Omental fat pad (tissue), 4 donors: ENCODE measurements around a stretch of chr11.

DNA sequence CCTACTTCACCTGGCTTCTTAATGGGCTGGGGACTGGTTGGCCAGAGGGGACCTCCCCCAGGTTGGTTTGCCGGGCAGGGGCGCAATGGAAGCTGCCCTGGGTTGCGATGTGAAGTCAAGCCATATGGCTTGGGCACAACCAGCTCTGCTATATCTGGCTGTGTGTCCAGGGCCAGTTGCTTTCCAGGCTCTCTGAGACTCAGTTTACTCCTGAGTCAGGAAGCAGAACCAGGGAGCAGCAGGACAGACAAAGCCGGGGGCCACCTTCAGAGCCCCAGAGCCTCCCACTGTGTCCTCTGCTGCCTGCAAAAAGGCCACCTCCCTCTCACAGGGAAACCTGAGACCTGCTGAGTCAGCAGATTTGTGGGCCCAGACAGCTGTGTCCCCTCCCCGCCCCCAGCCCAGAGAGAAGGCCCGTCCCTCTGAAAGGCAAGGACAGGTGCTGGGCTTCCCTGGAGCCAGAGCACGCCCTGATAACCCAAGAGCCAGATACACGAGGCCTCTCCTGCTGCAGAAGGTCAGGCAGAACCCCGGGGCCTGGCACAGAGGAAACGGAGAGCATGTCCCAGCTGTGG, 29.2 kb upstream of the DAGLA start:
- PRO-cap = no peak
- RAMPAGE, long total RNA, 4 experiments = no peak in any of the 4 experiments

DNA sequence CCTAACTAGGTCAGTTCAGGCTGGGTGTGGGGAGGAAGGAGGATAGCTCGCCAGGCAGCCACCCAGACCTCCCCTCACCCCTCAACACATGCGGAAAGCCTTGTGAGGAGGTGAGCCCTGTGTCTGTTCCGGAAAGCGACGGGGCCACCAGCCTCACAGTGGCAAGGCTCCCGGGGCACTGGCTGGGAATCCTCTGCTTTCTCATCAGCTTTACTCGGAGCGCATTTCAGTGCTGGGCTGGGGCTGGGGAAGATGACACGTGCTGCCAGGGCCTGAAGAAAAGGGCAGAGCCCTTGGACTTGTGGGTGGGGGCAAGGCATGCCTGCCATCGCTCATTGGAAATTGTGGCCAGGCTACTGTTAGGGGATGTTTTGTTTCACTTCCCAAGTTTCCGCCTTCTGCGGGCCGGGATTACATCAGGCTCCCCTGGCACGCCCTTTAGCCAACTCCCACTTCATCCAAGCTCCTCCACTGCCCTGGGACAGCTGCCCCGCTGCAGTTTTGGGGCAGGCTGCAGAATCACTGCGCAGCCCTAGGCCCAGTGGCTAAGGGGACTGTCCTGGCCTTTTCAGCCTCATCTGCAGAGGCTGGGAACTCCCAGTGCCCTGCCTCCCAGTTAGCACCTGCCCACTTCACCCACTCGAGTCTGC, 8.6 kb downstream of the DAGLA start:
- PRO-cap = no peak
- RAMPAGE, long total RNA, 4 experiments = no peak in any of the 4 experiments

GRCh38 chr11:61706442-61706947, 26.3 kb downstream of the DAGLA start:
- PRO-cap = no peak
- RAMPAGE, long total RNA, 4 experiments = no peak in any of the 4 experiments

GRCh38 chr11:61764299-61764938, 12.0 kb downstream of the MYRF start:
- PRO-cap = no peak
- RAMPAGE, long total RNA, 4 experiments = no peak in any of the 4 experiments

GRCh38 chr11:61887961-61888362, 3.4 kb downstream of the FADS3 start:
- PRO-cap = no peak
- RAMPAGE, long total RNA, 4 experiments = no peak in any of the 4 experiments

GRCh38 chr11:61898052-61898503, 6.7 kb upstream of the FADS3 start:
- PRO-cap = no peak
- RAMPAGE, long total RNA, 4 experiments = no peak in any of the 4 experiments

DNA sequence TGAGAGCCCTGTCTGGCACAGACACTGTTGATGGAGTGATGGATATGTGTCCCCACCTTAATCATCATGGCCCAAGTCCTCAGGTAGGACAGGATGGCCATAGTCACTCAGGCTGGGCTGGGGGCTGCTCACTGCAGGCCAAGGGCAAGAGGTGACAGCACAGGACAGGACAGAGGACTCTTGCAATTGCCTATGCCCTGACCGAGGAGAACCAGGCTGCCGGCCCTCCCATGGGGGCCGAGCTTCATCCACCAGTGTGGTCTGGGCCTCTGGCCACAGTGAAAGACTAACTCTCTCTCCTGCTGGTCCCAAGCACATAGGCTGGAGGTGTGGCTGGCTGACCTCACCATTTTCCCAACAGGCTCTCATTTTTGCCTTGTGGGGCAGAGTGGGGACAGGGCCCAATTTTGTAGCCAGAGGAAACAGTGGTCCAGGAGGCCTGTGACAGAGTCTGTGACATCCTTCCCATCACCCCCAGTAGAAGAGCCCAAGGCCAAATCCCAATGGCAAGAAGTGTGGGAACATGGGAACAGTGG, 6.6 kb downstream of the RAB3IL1 start:
- PRO-cap = no peak
- RAMPAGE, long total RNA, 4 experiments = no peak in any of the 4 experiments

DNA sequence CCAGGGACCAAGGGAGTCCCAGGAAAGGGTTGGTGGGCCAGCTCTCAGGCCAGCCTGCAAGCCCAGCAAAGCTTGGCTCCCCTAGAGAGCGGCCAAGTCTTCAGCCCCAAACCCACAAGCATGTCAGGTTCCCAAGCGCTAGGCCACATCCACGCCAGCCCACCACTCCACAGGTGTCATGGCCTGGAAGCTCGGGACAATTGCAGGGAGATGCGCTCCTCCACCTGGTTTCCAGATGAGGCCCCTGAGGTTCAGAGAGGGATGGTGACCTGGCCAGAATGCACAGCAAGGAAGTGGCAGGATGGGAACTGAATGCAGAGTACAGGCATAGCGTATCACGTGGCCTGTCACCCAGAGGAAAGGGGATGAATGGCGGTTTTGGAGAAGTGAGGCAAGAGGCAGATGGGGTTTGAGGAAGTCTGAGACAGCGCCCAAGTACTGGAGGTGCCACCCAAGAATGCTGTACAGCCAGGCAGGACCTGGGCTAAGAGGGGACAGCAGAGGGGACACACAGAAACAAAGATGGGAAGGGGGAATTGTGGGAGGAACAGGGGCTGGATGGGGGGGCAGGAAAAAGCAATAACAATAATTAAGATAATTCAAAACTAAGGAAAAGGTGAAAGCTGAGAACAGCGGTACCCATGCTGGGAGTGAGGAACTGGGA, 4.9 kb downstream of the RAB3IL1 start:
- PRO-cap = no peak
- RAMPAGE, long total RNA, 4 experiments = no peak in any of the 4 experiments

DNA sequence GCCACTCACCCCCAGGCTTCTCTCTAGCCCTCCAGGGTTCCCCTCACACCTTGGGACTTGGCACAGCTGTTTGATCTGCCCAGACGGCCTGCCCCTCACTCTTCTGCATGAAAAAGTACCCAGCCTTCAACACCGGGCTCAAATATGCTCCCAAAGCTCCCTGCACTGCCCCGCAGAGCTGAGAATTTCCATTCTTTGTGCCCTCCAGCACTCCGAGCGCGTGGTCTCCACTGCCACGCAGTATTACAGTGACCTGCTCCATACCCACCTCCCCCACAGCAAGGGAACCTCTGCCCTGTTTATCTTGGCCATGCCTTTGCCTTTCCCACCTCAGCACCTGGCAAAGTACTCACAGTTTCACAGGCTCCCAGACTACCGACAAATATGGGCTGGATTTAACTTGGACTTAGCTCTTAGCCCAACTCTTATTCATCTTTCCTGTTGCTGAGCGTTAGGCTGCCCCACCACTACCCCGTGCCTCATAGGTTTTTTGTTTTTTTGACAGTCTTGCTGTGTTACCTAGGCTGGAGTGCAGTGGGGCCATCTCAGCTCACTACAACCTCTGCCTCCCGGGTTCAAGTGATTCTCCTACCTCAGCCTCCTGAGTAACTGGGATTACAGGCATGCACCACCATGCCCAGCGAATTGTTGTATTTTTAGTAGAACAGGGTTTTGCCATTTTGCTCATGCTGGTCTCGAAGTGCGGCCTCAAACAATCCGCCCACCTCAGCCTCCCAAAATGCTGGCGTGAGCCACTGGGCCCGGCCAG, 7.8 kb upstream of the FTH1 start:
- PRO-cap = no peak
- RAMPAGE, long total RNA, 4 experiments = no peak in any of the 4 experiments

DNA sequence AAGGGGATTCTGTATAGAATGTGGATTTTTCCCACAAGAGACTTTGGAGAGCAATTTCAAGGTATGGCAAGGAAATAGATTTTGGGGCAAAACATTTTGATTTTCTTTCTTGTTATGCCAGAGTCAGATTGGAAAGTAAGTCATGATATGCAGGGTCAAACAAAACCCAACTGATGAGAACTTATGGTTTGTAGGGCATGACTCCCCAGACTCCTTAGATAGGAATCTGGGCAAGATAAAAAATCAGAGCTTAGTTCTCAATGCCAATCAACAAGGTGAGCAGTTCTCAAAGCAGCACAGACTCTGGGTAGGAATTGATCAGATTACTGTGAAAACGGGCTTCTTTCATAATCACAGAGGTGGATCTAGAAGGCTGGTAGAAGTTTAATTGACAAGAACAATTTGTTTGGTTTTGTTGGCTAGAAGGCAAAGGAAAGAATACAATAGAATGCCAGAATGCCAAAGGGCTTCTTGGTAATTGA, 78.1 kb upstream of the FTH1 start:
- PRO-cap = no peak
- RAMPAGE, long total RNA, 4 experiments = no peak in any of the 4 experiments

GRCh38 chr11:62112541-62112975, 11.3 kb upstream of the INCENP start:
- PRO-cap = no peak
- RAMPAGE, long total RNA, 4 experiments = no peak in any of the 4 experiments

DNA sequence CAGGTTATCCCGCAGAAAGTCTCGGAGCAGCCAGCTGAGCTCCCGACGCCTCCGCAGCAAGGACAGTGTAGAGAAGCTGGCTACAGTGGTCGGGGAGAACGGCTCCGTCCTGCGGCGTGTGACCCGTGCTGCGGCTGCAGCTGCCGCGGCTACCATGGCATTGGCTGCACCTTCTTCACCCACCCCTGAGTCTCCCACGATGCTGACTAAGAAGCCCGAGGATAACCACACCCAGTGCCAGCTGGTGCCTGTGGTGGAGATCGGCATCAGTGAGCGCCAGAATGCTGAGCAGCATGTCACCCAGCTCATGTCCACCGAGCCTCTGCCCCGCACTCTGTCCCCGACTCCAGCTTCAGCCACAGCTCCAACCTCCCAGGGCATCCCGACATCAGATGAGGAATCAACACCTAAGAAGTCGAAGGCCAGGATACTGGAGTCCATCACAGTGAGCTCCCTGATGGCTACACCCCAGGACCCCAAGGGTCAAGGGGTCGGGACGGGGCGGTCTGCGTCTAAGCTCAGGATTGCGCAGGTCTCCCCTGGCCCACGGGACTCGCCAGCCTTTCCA, 6.1 kb downstream of the INCENP start:
- PRO-cap = no peak
- RAMPAGE, long total RNA, 4 experiments = no peak in any of the 4 experiments

GRCh38 chr11:62140751-62141500, 17.1 kb downstream of the INCENP start:
- PRO-cap = no peak
- RAMPAGE, long total RNA, 4 experiments = no peak in any of the 4 experiments

- PRO-cap = no peak
- RAMPAGE, long total RNA, 4 experiments = no peak in any of the 4 experiments
These were observed 4.6 kb downstream of the ASRGL1 start for GRCh38 chr11:62341665-62342480.

DNA sequence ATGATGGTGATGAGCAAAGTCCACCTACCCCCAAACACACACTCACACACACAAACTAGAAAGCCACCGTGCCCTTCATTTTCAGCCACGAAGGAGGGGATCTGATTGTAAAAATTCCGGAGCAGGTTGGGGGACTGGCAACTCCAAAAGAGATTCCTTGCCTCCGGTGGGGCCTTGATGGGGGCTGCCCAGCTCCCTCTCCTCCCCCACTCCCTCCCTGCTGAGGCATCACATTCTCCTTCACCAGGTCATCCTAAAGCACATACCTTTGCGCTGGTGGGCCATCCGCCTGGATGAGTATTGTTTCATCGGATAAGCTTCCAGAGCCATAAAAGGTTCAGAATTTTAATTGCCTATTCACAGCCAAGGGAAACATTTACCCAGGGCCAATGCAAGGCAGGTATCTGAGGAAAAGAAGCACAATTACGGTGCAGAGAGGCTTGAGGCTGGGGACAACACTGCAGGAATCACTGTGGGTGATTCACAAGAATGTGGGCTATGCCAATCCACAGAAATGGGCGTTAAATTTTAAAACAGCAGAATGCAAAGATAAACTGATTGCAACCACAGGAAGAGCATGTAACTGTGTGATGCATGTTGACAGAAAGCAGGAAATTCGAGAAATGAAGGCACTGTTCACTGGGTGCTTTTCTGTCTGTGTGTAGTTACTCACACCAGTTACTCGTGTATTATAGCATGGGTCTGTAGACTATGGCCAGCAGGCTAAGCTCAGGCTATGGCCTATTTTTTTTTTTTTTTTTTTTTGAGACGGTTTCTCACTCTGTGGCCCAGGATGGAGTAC, 7.8 kb downstream of the SCGB1A1 start:
- PRO-cap = no peak
- RAMPAGE, long total RNA, 4 experiments = no peak in any of the 4 experiments

DNA sequence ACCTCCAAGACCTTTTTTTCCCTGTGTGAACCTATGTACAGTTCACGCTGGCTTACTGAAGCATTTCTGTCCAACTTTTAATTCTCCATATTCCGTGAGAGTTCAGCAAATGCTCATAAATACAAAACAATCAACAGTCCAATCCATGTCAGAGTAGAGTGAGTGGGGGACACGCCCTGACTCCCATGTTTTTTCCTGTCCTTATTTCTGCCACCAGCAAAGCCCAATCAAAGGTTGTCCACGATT, 43.7 kb downstream of the AHNAK start:
- PRO-cap = no peak
- RAMPAGE, long total RNA, 4 experiments = no peak in any of the 4 experiments

- PRO-cap = no peak
- RAMPAGE, long total RNA, 4 experiments = no peak in any of the 4 experiments
These were observed 41.3 kb downstream of the AHNAK start for GRCh38 chr11:62504926-62506006.

DNA sequence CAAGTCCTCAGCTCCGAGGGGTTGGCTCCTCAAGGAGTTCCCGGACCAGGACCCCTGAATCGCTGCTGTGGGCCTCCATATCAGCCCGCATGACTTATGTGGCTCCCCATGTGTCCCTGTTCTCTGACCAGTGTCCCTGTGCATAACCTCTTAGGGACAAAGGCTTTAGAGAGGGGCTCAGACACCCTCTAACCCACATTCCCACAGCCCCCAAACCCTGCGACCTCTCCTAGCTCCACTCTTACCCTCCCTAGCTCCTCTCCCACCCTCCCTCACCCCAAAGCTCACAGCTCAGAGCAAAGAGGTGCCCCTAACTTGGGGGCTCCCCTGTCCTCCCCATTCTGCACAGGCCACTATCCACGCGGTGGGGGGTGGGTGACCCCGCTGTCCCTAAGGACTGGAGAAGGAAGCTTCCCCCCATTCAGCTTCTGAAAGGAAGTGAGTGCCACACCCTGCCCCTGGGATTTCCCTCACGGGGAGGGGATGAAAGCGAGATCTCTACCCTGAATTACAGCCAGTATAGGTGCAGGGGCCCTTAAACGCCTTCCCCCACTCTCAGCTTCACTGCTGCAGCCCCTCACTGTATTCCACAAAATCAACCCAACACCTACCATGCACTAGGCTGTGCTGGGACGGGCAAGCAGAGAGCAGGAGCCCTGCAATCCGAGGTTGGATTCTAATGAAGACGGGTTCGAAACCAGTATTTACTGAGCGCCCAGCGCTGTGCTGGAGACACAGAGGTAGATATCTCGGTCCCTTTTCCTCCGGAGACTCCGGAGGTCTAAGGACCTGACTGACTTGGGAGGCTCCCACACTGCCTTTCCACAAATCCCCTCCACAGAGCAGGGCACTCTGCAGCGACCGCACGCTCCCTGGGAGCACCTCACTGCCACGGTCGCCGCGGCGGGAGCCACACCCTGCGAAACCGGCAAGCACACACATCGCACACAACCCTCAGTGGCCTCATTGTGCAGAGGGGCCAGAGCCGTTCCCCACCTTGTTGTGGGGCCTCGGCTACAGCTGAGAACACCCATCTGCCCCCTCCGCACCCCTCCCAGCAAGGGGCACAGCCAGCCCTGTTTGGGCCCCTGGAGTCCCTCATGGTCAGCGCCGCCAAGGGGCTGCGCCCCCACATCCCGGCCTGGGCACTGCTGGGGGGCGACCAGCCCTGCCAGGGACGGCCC, 1.9 kb downstream of the AHNAK start:
- PRO-cap = no peak
- RAMPAGE, long total RNA, 4 experiments = no peak in any of the 4 experiments

GRCh38 chr11:62546204-62546638, 385 bp downstream of the AHNAK start:
- PRO-cap = no peak
- RAMPAGE, long total RNA, 4 experiments = no peak in any of the 4 experiments

DNA sequence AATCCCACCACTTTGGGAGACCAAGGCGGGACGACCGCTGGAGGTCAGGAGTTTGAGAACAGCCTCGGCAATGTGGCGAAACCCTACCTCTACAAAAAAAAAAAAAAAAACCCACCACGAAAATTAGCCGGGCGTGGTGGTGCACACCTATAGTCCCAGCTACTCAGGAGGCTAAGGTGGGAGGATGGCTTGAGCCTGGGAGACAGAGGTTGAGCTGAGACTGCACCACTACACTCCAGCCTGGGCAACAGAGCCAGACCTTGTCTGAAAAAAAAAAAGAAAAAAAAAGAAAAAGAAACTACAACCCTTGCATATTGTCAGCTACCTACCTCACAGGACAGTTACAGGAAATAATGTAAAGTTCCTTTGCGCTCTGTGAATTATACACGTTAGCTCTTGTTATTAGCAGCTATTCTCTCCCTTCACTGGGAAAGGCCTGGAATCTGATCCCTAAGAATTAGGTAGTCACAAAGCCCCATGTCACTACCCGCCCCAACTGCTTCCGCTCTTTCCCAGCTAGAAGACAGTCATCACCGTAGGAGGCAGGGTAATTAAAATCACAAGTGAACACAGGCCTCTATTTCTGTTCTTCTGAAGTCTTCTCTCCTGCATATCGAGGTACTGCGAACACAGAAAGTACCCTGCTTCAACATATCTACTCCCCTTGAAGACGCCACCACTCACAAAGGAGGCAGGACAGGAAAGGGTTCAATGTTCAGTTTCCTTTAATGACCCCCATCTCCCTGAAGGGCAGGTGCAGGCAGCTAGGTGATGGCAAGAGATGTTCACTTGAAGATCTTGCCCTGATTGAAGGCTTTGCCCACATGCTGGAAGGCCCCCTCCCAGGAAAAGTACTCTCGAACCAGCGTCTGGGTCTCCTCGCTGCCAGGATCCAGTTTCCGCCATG, 12.5 kb upstream of the AHNAK start:
- PRO-cap = no peak
- RAMPAGE, long total RNA, 4 experiments = no peak in any of the 4 experiments